SJSA1 (cell line): Measurements from ENCODE around the genes SMAP2 and SLFNL1.

DNA sequence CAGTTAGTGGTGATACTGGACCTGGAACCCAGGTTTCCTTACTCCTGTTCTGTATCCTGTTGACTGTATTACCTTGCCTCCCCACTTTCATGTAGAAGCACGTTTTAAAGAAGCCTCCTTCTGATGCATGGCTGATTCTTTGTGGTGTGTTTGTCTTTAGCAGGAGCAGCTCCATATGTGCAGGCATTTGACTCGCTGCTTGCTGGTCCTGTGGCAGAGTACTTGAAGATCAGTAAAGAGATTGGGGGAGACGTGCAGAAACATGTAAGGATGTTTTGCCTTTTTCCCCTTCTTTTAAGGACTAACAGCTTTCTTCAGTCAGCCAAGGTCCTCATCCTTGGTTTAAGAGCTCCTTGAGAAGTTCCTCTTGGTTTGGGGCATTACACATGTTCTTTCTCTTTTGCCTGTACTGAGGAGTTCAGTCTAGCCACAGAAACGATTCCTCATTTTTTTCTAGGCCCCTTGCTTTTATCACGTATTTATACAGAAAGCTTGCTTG lies 19.4 kb downstream of the CAP1 start:
- RAMPAGE, long total RNA = no peak

DNA sequence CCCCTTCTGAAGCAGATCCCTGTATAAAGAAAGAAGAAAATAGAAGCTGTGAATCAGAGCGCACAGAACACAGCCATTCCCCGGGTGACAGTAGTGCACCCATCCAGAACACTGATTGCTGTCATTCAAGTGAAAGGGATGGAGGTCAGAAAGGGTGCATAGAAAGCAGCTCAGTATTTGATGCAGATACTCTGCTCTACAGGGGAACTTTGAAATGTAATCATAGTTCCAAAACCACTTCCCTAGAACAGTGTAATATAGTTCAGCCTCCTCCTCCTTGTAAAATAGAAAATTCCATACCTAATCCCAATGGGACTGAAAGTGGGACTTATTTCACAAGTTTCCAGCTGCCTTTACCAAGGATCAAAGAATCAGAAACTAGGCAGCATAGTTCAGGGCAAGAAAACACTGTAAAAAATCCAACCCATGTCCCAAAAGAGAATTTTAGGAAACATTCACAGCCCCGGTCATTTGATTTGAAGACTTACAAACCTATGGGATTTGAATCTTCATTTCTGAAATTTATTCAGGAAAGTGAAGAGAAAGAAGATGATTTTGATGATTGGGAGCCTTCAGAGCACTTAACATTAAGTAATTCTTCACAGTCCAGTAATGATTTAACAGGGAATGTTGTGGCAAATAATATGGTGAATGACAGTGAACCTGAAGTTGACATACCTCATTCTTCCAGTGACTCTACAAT lies 8.1 kb upstream of the TMCO2 start:
- RAMPAGE, long total RNA = no peak

- RAMPAGE, long total RNA = no peak
Measured at GRCh38 chr1:40312332-40312863, 4.7 kb downstream of the COL9A2 start.

DNA sequence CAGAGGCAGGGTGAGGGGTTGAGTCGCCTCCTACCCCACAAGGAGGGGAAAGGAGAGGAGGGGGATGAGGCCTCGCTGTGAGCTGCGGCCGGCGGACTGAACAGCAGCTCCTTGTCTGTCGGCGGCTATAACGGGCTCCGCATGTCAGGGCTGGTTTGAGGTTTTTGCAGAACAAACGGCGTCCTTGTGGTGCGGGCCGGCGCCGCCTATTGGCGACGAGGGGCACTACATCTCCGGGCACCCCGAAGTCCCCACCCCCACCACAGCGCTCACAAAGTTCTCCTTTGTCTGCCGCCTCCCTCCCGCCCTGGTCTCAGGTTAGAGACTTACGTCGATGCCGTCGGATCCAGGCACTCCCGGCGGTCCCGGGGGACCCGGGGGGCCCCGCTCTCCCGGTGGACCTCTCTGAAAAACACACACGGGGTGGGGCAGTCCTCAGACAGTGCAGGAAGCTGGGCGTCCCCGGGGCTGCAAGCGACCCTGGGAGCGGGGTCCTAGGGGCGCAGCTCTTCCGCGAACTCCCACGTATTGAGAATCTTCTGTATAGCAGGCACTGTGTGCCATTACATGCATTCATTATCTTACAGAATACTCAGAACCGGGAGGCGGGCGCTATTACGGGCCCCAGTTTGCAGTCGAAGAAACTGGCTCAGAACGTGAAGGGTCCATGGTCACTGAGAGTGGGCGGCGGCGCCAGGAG lies 1.7 kb downstream of the COL9A2 start:
- RAMPAGE, long total RNA = no peak

- RAMPAGE, long total RNA = no peak
Measured at GRCh38 chr1:40373151-40374189, at the start of gene SMAP2. SMAP2 (plus strand) TSS chr1:40373727.

GRCh38 chr1:40381038-40382131 lies 7.9 kb downstream of the SMAP2 start:
- RAMPAGE, long total RNA = no peak

- RAMPAGE, long total RNA = no peak
Measured at GRCh38 chr1:40382856-40383522, 9.5 kb downstream of the SMAP2 start.

GRCh38 chr1:40395492-40396294 lies 22.2 kb downstream of the SMAP2 start:
- RAMPAGE, long total RNA = no peak

DNA sequence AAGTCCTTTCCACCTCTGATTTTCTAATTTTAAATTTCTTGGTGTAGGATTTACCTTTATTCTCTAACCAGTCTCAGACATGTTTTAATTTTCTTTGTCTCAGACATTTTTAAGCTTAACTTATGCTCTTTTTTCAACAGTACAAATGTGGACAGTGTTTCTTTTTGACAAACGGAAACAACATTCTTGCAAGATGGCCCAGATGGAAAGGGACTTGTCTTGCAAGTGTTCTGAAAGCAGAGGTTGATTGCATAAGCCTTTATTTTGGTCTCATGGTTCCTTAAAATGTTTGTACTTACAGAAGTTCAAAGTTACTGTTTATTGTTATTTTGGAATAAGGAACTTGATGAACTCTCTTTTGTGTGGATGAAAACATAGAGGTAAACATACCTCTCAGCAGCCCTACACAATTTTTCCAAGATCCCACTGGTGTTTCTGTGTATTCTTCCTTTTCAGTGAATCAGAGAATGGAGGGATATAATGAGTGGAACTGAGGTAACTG lies 22.9 kb downstream of the SMAP2 start:
- RAMPAGE, long total RNA = no peak

- RAMPAGE, long total RNA = no peak
Measured at GRCh38 chr1:40404441-40405073, 31.0 kb downstream of the SMAP2 start.

DNA sequence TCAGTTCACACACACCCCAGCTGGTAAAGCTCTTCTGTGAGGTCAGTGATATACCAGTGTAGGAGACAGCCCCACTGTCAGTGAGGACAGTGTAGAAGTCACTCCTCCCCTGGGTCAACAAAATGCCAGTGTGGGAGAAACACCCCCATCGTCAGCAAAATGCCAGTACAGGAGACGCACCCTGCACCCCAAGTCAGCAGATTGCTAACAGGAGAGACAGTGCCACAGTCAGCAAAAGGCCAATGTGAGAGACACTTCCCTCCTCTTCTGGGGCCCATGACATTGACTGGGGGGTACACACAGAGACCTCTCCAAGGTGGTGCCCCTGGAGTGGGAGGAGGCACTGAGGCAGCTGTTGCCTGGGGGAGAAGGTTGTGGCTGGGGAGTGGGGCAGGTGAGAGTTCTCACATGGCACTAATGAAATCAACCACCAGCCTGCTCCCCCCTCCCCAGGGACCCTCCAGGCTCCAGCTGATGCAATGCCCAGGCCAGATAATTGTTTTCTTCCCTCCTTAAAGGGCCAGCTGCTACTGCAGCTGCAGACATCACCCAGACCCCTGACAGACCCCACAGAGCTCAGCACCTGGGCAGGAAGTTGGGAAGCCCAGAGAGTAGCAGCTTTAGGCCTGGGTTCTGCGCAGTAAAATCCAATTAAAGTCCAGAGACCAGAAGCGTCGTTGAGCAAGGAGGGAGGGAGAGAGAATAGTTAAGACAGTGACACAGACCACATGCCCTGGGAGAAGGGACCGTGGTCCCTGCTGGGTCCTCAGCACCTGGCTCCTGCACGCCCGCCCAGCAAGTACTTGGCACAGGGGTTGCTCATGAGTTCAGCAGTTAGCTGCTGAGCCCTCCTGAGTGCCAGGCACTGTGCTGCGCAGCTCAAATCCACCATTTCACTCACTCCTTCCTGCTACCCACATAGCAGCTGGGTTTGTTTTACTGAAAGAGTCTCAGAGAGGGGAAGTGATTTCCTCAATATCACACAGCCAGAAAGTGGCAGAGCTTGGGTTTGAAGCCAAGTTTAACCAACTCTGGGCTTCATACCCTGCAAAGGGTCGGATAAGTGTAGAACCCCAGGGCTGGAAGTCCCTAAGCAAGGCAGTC lies 2.1 kb downstream of the RIMS3 start:
- RAMPAGE, long total RNA = no peak

DNA sequence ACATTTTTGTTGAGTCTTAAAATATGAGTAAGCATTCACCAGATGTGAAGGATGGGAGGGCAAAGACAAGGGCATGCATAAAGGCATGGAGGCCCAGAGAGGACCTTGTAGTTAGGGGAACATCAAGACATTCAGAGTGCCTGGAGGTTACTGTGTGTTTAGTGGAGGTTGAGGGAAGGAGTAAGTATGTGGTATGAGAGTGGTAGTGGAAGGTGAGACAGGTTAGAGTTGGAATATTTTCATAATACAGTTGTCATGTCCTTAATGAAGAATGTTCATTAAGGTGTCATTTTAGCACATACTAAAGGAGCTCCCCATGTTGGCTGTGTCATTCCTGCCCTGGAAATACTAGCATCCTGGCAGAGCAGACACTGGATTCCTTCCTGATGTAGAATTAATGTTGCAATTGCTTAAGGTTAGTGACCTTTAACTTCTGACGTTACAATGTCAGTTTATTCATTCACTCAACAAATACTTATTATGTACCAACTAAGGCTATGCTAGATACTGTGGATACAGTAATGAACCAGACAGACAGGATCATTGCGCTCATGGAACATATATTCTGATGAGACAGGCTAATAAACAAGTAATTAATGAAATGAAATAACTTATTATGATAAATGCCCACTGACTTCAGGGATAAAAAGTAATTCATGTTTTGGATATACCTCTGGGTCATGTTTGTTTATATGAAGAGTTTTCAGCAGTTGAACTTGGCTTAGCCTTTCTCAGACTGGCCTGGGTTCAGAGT lies 43.6 kb upstream of the KCNQ4 start:
- RAMPAGE, long total RNA = no peak

DNA sequence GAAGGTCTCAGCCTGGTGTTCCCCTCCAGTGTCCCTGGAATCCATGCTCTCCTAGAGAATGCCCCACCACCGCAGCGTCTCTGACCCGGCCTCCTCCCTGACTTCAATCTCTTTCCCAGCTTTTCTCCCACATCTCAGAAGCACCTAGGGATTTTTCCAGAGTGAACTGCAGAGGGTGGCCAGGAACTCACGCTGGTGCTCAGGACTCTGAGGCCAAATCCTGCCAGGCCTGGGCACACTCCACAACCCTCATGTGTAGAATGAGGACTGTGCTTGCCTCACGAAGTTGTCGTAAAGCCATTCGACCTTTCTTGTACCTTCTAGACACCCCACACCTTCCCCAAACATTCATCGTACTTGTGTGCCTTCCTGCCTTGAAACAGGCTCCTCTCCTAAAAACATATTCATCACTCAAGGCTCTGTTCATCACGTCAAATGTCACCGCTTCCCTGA lies 2.5 kb downstream of the CITED4 start:
- RAMPAGE, long total RNA = no peak

- RAMPAGE, long total RNA = no peak
Measured at GRCh38 chr1:40899282-40899988, 37.3 kb upstream of the CITED4 start.

DNA sequence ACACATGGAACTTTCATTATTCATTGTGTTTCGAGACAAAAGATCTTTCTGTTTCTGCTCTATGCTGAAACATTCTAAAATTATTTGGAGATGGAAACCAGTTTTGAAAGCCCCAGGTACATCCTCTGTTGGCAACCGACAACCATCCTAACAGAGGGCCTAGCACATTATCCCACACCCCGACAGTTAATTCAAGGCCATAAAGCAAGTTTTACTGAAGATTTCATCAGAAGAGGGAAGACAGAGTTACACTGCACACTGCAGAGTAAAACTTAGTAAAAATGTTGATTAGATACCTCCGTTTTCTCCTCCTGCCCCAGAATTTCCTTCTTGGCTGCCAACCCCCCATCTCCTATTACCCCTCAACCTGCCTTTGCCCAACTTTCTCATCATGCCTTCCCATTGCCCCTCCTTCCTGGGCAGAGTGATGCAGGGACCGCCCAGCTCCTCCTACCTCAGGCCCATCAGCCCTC lies 52.8 kb upstream of the CITED4 start:
- RAMPAGE, long total RNA = no peak

GRCh38 chr1:40990329-40990861 lies 10.9 kb downstream of the CTPS1 start:
- RAMPAGE, long total RNA = no peak

DNA sequence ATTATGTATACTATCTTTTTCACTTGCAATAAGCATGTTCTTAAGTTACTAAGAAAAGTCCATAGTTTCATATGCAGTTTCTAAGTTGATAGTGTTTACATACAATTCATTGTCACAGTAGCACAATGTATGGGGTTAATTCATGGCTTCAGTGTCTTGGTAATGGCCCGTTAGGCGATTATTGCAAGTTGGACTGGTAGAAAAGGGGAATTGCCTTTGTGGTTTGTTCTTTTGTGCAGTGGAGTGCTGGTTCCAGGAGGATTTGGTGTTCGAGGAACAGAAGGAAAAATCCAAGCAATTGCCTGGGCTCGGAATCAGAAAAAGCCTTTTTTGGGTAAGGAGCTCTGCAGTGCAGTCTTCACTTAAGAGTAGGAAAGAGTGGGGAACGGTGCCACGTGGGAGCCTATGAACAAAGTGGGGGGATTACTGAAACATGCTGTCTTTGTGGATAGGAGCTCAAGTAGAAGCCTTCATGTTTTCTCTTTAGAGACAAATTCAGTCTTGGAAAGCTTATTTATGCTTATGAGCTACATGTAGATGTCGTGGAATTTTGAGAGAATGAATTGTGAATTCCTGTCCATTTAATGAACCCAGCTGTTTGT lies 19.5 kb downstream of the SLFNL1 start:
- RAMPAGE, long total RNA = no peak

- RAMPAGE, long total RNA = no peak
Measured at GRCh38 chr1:41021025-41022023, at the start of gene SLFNL1. SLFNL1 (minus strand) TSS chr1:41021725.

- RAMPAGE, long total RNA = no peak
Measured at GRCh38 chr1:41026287-41027061, 4.9 kb upstream of the SLFNL1 start.

- RAMPAGE, long total RNA = no peak
Measured at GRCh38 chr1:41109136-41110353, 88.0 kb upstream of the SLFNL1 start.